Tibial nerve (tissue), 3 donors: ENCODE data around the genes RGL2 and SMIM40.

DNA sequence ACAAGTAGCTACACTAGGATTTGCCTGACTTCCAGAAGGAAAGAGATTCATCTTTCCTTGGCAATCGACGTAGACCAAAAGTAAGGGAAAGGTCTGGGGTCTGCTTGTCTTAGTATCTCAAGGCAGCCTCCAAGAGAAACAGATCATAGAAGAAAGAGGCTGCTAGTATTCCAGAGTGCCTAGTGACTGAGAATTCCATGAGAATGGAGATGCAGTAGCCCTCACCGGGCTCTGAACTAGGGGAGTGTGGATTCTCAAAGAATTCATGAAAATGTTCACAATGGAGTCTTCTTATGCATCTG is 23.4 kb upstream of the HLA-DQA2 start:
- PRO-cap: no peak
- RAMPAGE, long total RNA, 3 experiments: no peak in any of the 3 experiments

GRCh38 chr6:32819492-32819944 is 2.7 kb upstream of the HLA-DOB start:
- PRO-cap: no peak
- RAMPAGE, long total RNA, 3 experiments: no peak in any of the 3 experiments

GRCh38 chr6:32826582-32827655 is 10.1 kb upstream of the HLA-DOB start:
- PRO-cap: no peak
- RAMPAGE, long total RNA, 3 experiments: no peak in any of the 3 experiments

DNA sequence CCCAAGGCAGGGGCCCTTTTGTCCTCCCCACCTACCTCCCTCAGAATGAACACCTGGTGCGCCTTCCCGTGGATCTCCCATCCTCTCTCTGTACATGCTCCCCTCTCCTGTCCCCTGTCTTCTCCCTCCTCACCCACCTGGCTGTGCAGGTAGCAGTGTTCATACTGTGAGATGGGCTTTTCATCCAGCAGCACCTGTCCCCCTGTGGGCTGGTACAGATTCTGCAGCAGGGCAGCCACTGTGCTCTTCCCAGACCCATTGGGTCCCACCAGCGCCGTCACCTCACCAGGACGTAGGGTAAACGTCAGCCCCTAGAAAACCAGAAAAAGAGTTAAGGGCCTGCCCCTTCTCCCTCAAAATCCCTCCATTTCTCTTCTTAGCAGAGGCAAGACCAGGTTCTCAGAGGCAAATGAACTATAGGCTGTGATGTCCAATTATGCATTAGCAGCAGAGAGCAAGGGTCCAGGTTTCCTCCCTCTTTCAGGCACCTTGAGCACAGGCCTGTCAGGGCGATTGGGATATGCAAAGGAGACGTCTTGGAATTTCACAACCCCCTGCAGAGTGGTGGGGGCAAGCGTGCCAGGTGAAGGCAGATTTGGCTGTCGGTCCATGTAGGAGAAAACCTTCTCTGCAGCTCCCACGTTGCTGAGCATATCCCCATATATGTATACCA is 8.3 kb downstream of the TAP2 start:
- PRO-cap: no peak
- RAMPAGE, long total RNA, 3 experiments: no peak in any of the 3 experiments

GRCh38 chr6:32845039-32845995 is 1.5 kb upstream of the PSMB8 start:
- PRO-cap: no peak
- RAMPAGE, long total RNA, 3 experiments: no peak in any of the 3 experiments

DNA sequence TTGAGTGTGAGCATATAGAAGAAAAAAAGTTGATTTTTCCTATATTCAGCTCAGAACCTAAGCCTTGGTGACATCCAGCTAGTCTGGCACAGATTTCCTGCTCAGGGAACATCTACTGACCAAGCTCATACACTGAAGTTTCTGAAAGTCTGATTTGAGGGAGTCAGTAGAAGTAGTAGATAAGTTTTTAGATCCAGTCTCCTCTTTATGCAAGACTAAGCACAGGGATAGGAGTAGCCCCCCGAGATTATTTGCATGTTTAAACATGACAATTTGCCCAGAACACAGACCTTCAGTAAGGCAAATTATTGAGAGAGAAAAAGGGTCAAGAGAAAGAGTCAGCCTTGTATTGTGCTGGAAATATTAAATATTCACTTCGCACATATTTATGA is 747 bp downstream of the HLA-DMB start:
- PRO-cap: no peak
- RAMPAGE, long total RNA, 3 experiments: no peak in any of the 3 experiments

DNA sequence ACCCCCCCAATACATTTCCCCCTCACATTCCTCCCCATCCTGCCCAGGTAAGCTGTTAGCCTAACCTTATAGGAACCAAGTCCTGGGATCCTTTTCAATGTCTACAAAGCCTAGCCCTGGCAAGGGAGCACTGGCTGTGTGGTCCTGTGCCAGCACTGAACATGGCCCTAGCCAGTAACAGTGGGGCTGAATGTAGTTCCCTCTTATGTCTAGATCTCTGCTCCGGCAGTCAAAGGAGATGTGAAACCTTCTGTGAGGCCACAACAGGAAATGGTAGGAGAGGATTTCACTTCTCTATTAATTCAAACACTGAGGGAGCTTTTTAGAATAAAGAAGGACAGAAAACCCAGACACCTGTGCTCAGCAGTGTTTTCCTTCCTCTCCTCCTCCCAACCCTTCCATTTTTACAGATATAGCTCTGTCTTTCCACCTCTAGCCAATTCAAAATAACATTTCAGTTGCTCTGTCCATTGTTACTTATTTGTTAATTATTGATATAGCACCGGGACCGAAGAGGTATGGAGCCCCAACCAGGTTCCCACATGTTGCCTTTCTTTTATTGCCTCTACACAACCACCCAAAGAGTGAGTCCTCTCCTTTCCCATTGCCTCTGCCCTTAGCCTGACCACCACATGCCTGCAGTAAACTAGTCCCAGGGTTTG is 3.6 kb upstream of the HLA-DMB start:
- PRO-cap: unidirectional peak, minus-strand start at position 163 of the sequence
- RAMPAGE, long total RNA, 3 experiments: no peak in any of the 3 experiments

DNA sequence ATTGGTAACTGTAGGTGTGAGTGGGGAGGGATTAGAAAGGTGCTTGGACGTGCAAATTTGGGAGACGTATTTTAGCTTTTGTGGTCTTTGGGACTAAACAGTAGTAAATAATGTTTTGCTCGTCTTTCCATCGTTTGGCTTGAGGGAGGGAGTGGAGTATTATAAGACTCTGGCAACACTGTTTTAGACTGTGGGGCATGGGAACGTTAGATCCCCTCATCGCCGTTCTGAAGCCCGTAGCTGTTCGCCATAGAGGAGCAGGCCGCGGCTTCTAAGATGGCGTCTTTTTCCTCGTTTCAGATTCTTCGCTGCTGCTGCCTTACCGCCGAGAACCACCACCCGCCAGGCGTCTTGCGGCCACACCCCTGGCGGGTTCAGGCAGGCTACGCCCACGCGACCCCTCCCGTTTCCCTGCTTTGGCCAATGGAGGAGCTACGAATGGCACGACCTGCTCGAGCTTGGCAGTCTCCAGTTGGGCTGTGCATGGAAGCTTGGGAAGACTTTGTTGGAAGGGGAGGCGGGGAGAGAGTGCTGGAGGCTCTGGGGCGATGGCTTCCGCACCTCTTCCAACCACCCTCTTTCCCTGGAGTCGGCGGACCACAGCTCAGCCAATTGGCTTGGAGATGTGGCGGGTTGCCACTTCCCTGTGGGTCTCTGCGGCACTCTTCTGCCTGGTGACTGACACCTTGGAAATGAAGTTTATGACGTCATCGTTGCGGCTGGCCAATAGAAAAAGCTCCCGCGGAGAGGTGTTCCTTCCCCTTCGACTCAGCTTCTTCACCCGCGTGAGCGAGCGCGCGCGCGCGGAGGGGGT is 3.1 kb downstream of the BRD2 start:
- PRO-cap: bidirectional peak, plus-strand start at position 505 of the sequence, minus-strand start at position 348 of the sequence; bidirectional peak, plus-strand start outside the sequence, minus-strand start at position 779 of the sequence
- RAMPAGE, long total RNA, 3 experiments: no peak in any of the 3 experiments

GRCh38 chr6:32974445-32974886 is 6.1 kb downstream of the BRD2 start:
- PRO-cap: no peak
- RAMPAGE, long total RNA, 3 experiments: no peak in any of the 3 experiments

- PRO-cap: no peak
- RAMPAGE, long total RNA, 3 experiments: no peak in any of the 3 experiments
These were observed 10.1 kb downstream of the BRD2 start for GRCh38 chr6:32978419-32978899.

- PRO-cap: no peak
- RAMPAGE, long total RNA, 3 experiments: no peak in any of the 3 experiments
These were observed 5.5 kb downstream of the B3GALT4 start for GRCh38 chr6:33282098-33283086.

DNA sequence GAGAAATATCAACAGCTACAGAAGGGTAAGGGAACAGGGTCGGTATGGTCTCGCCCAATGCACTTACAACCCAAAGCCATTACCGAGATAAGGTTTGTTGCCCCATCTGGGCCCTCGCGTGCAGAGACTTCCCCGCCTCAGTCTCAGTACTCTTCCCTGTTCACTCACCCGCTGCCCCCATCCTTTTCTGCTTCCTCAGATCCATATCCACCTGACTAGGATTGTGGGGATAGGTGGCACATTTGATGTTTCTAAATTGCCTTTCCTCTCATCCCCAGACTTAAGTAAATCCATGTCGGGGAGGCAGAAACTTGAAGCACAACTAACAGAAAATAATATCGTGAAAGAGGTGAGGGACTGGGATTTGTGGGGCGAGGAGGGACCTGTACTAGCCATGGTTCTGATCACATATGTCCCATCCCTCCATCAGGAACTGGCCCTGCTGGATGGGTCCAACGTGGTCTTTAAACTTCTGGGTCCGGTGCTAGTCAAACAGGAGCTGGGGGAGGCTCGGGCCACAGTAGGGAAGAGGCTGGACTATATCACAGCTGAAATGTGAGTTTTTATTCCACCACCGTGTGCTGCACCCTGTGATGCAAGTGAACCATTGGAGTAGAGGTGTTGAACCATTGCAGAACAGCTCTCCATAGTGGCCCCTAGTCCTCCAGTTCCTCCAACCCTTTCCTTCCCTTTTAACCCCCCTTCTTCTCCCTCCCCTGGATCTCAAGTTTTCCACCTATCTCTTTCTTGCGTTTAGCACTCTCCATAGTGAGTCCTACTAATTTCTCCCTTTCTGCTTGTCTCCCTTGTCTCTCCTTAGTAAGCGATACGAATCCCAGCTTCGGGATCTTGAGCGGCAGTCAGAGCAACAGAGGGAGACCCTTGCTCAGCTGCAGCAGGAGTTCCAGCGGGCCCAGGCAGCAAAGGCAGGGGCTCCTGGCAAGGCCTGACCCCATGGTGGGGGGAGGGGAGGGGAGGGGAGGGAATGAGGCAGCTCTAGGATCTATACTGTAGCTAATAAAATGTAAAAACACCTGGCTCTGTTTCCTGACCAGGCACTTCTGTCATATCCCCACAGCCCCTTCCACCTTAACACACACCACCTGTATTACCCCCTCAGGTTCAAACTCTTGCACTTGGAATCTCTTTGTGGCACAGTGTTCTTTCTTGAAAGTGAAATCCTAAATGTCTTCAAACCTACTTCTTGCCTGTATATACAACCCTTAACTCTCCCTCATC is 914 bp downstream of the PFDN6 start:
- PRO-cap: no peak
- RAMPAGE, long total RNA, 3 experiments: no peak in any of the 3 experiments

DNA sequence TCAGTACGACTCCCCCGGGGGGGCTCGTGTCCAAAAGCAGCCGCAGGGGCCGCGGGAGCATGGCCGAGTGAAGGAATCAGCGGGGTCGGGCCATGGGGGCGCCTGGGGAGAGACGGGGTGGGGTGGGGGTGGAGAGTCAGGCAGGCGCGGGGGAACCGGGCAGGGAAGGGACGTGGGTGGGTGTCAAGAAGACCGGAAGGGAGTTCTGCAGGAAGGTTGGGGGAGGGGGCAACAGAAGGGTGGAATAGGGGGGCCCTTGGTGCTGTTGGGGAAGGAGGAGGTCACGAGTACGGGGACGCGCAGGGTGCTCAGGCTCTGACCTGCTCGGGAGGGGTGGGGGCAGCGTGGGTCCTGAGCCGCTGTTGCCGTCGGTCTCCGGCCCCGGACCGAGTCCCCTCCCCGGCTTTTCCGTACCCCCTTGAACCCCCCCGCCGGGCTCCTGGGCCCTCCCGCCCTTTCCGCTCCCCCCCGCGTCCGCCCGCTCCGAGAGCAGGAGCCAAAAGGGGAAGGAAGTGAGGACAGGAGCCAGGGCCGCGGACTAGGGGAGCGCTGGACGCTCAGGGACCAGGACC is at the start of gene RGL2:
Gene RGL2, minus strand, starts transcription at position 393 of the 572 bp plus-strand sequence.
- PRO-cap: bidirectional peak, plus-strand start at position 528 of the sequence, minus-strand start at position 408 of the sequence
- RAMPAGE, long total RNA, 3 experiments: start-site peak on the minus strand in 3 of 3 experiments, centred at positions 100 to 415 of the sequence, 13 to 138 reads per replicate

- PRO-cap: no peak
- RAMPAGE, long total RNA, 3 experiments: no peak in any of the 3 experiments
These were observed 1.8 kb upstream of the ZBTB22 start for GRCh38 chr6:33319345-33319747.

- PRO-cap: no peak
- RAMPAGE, long total RNA, 3 experiments: no peak in any of the 3 experiments
These were observed 2.4 kb downstream of the DAXX start for GRCh38 chr6:33319981-33321111.

DNA sequence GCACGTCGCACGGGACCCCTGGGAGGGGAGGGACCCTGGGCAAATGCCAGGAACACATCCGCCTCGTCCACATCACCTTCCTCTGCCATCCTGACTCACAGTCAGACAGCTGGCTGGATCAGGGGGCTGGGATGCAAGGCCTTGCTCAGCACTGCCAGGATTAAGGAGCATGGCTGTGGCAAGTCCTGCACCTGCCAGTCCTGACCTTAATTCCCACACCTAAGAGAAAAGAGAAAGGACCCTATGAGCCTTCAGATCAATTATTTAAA is at the start of gene SMIM40:
Gene SMIM40, minus strand, starts transcription at position 103 of the 269 bp plus-strand sequence.
- PRO-cap: no peak
- RAMPAGE, long total RNA, 3 experiments: no peak in any of the 3 experiments

- PRO-cap: no peak
- RAMPAGE, long total RNA, 3 experiments: no peak in any of the 3 experiments
These were observed 565 bp upstream of the CUTA start for GRCh38 chr6:33418567-33418776.

GRCh38 chr6:33453217-33454027 is 954 bp upstream of the ZBTB9 start:
- PRO-cap: no peak
- RAMPAGE, long total RNA, 3 experiments: no peak in any of the 3 experiments

GRCh38 chr6:33620134-33620723 is 893 bp upstream of the ITPR3 start:
- PRO-cap: no peak
- RAMPAGE, long total RNA, 3 experiments: start-site peak on the plus strand in 1 of 3 experiments, at chr6:33620263-33620344 at its widest, 15 reads per replicate

GRCh38 chr6:33634372-33635007 is 13.4 kb downstream of the ITPR3 start:
- PRO-cap: unidirectional peak, minus-strand start at chr6:33634615
- RAMPAGE, long total RNA, 3 experiments: no peak in any of the 3 experiments